Measurements from ENCODE around the genes TNIK, NCEH1 and ECT2.

- PRO-cap, result no peak
- RRBS, result no CpG with 5 or more reads among the region's 4 CpGs
Measured at GRCh38 chr3:171261360-171261945, 198.8 kb downstream of the TNIK start.

- PRO-cap, result bidirectional peak, plus-strand start at chr3:171460603, minus-strand start at chr3:171460322
- RRBS, result 3% methylated on average over 4 of the region's 54 CpGs
Measured at GRCh38 chr3:171459918-171460654, at the start of gene TNIK. TSS of gene TNIK (minus strand) at chr3:171460405.

DNA sequence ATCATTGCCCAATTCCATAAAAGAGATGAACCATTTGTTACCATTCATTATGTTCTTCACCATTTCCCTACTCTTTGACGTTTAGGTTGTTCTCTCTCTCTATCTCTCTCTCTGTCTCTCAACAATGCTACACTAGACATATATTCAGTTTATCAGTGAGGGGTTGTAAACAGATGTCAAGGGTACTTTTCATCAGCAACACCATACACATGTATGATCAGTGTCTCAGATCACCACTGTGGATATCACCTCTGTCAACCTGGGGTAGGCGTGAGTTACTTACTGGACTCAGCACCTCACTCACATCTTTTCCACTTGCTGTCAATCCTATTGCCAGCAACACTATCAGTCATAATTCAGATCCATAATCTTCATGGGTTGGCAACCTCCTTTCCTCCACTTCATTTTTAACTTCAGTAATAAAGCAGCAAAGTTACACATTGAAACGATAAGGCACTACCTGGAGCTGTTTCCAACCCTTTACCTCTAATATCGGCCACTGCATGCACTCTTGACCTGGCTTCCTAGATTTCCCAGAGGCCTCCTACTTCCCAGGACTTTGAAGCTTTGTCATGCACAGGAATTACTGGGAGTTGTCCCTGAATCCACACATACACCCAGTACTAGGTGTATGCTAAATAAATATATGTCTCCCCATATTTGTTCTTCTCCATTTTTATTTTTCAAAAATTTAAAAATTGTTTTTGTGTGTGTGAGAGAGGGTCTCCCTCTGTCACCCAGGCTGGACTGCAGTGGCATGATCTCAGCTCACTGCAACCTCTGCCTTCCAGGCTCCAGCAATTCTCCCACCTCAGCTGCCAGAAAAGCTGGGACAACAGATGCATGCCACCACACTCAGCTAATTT, 126.2 kb downstream of the PLD1 start:
- PRO-cap, result no peak
- RRBS, result no CpG with 5 or more reads among the region's 4 CpGs

- PRO-cap, result no peak
- RRBS, result no CpG with 5 or more reads among the region's 9 CpGs
Measured at GRCh38 chr3:171688578-171689087, 121.7 kb downstream of the PLD1 start.

DNA sequence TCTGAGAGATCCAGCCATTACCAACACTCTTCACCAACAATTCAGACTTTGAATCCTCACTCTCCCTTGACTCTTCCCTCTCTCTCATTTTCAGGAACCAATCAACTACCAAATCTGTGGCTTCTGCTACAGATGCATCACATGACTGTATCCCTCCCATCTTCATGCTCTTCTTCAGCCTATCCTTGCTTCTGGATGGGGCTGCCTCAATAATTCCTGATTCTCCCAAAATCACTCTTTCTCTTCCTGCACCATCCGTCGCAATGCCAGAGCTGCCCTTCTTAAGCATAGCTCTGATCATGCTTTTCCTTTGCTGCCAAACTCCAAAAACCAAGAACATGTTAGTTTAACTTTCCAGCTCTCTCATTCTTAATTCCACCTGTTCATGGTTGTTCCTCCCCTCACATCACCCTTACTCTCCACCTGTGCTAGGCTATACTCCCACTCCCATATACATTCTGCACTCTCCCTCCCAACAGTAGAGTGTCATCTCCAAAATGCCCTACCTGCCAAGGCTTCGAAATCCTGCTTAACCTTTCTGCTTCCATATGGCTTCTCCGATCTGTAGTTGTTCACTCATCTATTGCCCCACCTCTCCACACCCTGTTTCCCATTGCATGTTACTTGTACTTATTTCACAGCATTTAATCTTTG, 13.5 kb downstream of the PLD1 start:
- PRO-cap, result no peak
- RRBS, result no CpG with 5 or more reads among the region's 4 CpGs

GRCh38 chr3:171801930-171802589, 8.2 kb downstream of the PLD1 start:
- PRO-cap, result bidirectional peak, plus-strand start at chr3:171802173, minus-strand start at chr3:171801986; bidirectional peak, plus-strand start at chr3:171802377, minus-strand start at chr3:171802228
- RRBS, result no CpG with 5 or more reads among the region's 1 CpG

GRCh38 chr3:171883482-171883824, 40.3 kb downstream of the TMEM212 start:
- PRO-cap, result no peak
- RRBS, result no CpG with 5 or more reads among the region's 3 CpGs

- PRO-cap, result no peak
- RRBS, result no CpG with 5 or more reads among the region's 3 CpGs
Measured at GRCh38 chr3:172057872-172058558, 18.6 kb downstream of the FNDC3B start.

DNA sequence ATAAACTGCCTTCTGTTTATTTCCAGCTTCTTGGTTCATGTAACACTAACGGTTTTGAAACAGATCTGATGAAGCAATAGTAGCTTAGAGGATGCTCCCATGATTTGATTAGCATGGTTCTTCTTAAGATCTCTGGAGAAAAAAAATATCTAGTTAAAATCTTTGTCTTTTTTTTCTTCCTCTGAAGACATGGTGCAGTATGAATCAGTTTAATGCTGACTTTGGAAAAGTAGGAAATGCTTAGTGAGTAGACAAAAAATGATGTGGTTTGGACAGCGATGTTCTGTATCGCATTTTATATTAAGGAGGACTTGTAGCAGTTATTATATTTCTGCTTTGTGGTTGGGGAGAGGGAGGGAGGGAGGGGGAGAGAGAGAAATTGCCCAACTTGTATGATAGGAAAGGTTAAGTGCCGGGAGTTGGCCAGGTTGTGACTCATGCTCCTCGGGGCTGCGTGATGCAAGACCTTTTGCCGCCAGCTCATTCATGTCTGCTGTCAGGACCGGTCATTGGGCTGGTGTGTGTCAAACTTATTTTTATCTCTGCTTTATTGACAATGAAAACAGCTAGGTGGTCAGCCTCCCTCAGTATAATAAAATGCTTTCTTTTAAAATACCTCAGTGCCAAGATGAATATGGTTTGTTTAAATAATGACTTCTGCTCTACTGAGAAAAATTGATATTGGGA, 90.4 kb downstream of the FNDC3B start:
- PRO-cap, result bidirectional peak, plus-strand start at position 478 of the sequence, minus-strand start at position 297 of the sequence
- RRBS, result 2% methylated on average over 4 of the region's 8 CpGs

- PRO-cap, result no peak
- RRBS, result no CpG with 5 or more reads among the region's 3 CpGs
Measured at GRCh38 chr3:172135697-172136535, 96.5 kb downstream of the FNDC3B start.

DNA sequence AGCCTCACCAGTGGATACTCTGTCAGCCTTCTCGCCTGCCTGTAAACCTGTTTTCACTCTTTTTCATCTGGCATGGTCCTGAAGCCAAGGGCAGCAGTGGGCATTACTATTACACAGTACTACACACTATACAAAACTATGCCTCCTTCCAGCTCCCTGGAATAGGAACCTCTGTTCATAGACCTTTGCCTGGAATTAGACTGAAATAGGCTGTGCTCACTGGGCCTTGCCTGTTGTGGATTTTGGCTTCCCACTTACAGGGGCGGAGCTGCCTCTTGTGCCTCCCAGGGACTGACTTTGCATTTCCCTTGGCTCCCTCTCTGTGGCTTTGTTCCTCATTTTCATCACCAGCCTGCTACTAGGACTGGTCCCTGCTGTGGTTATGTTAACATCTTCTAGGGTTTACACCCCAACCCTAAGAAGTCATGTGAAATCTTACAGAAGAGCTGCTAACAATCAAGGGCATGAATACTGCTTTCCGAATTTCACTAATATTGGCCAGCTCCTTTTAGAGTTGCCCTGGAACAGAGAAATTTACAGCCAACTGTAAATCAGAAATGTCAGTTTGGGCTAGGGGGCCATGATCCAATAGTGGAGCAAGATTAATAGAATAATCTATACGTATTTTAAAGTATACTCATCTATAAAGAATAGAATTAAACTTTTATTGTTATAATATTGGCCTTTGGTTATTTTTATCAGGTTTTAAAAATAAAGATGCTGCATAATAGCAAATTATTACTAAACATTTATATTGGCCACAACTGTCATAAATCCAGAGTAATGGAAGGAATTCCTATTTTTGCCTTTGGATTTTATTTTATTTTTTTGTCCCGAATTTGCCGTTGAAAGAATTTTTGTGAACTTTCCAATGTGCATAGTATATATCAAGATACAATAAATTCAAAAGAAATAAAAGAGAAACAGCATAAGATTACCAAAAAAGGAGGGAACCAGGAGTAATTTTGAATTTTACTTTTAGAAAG, 121.0 kb downstream of the FNDC3B start:
- PRO-cap, result no peak
- RRBS, result no CpG with 5 or more reads among the region's 6 CpGs

DNA sequence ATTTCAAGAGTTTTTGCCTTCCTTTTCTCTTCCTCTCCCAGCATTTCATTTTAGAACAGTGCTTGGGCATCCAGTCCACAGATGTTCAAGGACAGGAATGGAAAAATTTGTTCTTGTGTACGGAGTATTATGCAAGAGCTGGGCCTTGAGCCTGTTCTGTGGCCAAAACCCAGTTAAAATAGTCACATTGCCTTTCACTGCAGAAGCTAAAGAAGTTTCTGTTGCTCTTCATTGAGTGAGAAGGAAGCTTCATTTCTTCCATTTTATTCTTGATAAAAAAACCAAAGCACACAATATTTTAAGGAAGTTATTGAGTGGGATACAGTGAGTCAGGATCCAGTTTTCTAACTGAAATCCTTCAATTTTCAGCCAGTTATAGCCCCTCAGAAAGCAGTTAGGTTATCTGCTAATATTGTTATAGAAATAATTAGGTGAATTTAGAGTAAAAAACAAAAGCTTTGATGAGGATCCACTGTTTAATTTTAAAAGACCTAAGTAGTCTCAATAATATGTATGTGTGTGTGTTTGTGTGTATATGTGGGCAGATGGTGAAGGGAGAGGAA, 191.8 kb downstream of the GHSR start:
- PRO-cap, result no peak
- RRBS, result no CpG with 5 or more reads among the region's 1 CpG

DNA sequence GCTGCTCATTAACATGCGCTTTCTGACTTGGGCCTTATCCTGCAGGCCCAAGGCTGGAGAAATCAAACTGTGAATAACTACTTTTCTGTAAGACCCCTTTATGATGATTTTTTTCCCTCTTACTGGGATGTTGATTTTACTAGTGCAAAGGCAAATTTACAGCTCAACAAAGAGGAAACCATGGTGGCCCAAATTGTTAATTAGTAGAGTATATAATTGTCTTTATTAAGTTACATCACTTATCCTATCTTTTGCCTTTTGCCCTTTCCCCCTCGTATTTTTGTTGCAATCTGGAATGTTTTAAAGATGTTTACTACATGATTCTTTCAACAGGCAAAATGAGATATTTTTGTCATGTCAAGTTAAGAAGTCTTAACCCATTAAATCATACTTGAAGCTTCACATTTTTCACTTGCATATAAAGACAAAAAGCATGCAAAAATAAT, 188.7 kb downstream of the GHSR start:
- PRO-cap, result no peak
- RRBS, result no CpG with 5 or more reads among the region's 2 CpGs

DNA sequence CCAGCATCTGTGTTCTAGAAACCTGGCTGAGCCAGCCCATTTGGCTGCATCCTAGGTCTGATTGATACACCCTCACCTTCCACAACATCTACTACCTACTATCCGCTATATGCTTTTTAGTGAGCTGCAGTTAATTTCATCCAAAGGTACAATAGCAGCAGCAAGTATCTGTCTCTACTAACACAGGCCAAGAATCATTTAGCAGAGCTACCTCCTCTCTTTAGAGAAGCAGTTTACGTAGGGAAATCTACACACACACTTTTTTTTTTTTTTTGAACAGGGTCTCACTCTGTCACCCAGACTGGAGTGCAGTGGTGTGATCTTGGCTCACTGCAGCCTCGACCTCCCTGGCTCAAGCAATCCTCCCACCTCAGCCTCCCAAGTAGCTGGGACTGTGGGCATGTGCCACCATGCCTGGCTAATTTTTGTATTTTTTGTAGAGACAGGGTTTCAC, 181.3 kb downstream of the GHSR start:
- PRO-cap, result no peak
- RRBS, result no CpG with 5 or more reads among the region's 3 CpGs

- PRO-cap, result no peak
- RRBS, result no CpG with 5 or more reads among the region's 5 CpGs
Measured at GRCh38 chr3:172411580-172411920, 36.7 kb downstream of the GHSR start.

GRCh38 chr3:172522188-172522835, 918 bp downstream of the TNFSF10 start:
- PRO-cap, result no peak
- RRBS, result no CpG with 5 or more reads among the region's 3 CpGs

GRCh38 chr3:172664312-172665559, 46.1 kb downstream of the NCEH1 start:
- PRO-cap, result no peak
- RRBS, result no CpG with 5 or more reads among the region's 16 CpGs

DNA sequence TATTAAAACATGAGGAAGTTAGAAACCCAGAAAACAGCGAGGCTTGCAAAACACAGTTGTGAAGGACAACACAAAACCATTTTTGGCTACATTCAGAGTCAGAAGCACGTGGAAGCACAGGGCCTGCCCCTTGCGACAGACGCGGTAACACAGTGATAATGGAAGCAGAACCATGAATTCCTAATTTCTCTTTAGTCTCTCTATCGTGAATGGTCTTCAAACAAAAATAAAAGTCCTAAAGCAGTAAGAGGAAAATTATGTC, 12.2 kb downstream of the NCEH1 start:
- PRO-cap, result no peak
- RRBS, result no CpG with 5 or more reads among the region's 6 CpGs

DNA sequence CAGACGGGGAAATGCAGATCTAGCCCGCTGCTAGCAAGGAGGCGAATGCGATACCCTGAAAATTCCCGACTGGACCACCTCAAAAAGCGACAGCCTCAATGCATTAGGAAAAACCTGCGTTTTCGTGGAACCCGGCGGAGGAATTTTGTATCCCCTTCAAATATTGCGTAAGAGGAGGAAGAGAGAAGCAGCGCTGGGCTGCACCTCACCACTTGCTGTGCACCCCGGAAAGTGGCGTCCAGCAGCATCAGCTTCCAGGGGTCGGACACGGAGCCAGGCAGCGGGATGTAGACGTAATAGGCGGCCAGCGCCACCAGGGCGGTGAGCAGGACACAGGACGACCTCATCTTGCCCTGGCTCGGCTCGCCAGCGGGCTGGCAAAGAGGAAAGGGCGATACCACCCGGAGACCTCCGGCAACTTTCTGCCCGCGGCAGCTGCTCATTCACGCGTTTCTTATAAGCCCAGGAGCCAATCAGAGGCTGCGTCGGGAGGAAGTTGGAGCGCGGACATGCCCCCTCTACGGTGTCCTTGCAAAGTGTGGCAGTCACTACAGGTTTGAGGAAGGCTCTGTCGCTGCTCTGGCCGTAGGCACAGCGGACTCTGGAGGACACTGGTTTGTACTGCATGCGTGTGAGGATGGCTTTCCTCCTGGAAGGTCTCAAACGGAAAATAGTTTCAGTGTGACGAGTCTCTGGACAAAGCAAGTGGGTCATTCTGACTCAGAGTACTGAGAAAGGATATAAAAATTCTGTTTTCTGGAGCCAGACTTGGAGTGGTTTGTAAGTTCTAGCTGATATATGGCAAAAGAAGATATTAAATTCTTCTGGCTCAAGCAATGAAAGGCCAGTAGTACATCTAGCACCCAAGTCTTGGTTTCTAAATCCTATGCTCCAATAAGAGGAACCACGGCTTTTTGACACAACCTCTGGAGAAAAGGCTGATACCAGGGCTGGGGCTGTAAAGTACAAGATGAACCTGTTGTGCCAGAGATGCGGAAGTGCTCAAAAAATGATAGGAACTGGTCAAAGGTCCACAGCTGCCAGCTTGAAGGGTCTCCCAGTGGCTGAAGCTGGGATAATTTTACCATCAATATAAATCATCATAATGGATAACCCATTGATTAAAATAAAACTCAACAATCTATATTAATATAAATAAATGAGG, at the start of gene NCEH1:
Gene NCEH1, minus strand, starts transcription at position 430 of the 1,165 bp plus-strand sequence.
- PRO-cap, result bidirectional peak, plus-strand start at position 679 of the sequence, minus-strand start at position 430 of the sequence
- RRBS, result 2% methylated on average over 8 of the region's 45 CpGs

- PRO-cap, result bidirectional peak, plus-strand start at chr3:172750210, minus-strand start at chr3:172750248; bidirectional peak, plus-strand start at chr3:172750763, minus-strand start at chr3:172750358; bidirectional peak, plus-strand start at chr3:172750980, minus-strand start at chr3:172750951
- RRBS, result 1% methylated on average over 8 of the region's 54 CpGs
Measured at GRCh38 chr3:172750133-172751135, at the start of gene ECT2. TSS of gene ECT2 (plus strand) at chr3:172750726.